Choroid plexus epithelial cell (primary cell): ENCODE results near the gene ABHD3.

GRCh38 chr18:21363088-21363937 is 121.3 kb downstream of the GREB1L start:
- RRBS = no CpG with 5 or more reads among the region's 6 CpGs

GRCh38 chr18:21439202-21439854 is 161.2 kb downstream of the ESCO1 start:
- RRBS = no CpG with 5 or more reads among the region's 5 CpGs

- RRBS = no CpG with 5 or more reads among the region's 11 CpGs
Observed at GRCh38 chr18:21669564-21670307, 34.8 kb downstream of the ABHD3 start.

- RRBS = 2% methylated on average over 38 of the region's 91 CpGs
Observed at GRCh38 chr18:21704101-21704865, at the start of gene ABHD3. ABHD3 (minus strand) TSS chr18:21704774.

GRCh38 chr18:21779327-21779898 is 38.8 kb downstream of the MIB1 start:
- RRBS = no CpG with 5 or more reads among the region's 3 CpGs

- RRBS = no CpG with 5 or more reads among the region's 1 CpG
Observed at GRCh38 chr18:21799614-21800396, 59.2 kb downstream of the MIB1 start.

DNA sequence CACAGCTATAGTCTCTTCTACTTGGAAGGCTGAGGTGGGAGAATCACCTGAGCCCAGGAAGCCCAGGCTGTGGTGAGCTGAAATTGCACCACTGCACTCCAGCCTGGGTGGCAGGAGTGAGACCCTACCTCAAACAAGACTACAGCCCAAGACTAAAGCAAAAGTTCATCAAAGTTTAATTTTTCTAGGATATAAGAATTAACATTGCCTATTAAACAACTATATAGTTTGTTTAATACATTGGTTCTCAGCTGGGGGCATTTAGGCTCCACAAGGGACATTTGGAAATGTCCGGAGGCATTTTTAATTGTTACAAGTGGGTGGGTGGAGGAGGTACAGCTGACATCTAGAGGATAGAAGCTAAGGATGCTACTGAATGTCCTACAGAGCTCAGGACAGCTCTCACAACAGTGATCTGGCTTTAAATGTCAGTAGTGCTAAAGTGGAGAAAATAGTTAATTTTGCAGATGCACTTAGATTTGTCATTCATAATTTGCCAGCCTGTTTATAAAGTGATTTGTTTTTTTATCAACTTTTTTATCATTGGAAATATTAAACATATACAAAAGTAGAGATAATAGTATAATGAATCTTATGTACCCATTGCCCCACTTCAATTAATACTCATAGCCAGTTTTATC is 66.8 kb downstream of the MIB1 start:
- RRBS = no CpG with 5 or more reads among the region's 1 CpG

DNA sequence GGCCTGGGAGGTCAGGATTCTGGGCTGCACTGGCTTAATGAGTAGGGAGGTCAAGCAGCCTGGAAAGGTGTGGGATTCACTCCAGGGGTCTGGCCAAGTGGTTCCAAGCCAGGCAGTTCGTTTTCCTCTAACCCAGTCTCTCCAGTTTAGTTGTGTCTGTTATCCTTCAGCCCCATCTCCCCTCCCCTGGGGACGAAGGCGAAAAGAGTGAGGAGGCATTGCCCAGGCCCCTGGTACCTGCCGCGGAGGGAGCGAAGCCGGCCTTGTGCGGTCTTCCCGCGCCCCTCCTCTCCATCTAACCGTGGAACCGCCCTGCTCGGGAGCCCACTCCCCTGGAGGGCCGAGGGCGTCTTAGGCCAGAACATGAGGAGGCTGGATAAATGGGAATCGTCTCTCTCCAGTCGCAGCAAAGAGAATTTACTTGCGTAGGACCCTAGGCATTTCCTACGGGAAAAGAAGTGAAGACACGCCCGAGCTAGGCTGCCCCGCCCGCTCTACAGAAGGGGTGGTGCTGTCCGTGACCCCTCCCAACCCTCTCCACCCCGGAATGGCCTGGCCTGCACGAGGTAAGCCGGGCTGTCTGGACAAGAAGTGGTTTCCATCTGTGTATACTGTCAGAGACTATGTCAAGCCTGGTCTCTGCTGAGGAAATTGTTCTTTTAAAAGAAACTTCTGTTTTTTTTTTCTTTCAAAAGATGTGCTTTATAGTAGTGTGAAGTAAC is 156.2 kb downstream of the MIB1 start:
- RRBS = no CpG with 5 or more reads among the region's 27 CpGs

- RRBS = no CpG with 5 or more reads among the region's 1 CpG
Observed at GRCh38 chr18:21980983-21981212, 188.5 kb upstream of the GATA6 start.

DNA sequence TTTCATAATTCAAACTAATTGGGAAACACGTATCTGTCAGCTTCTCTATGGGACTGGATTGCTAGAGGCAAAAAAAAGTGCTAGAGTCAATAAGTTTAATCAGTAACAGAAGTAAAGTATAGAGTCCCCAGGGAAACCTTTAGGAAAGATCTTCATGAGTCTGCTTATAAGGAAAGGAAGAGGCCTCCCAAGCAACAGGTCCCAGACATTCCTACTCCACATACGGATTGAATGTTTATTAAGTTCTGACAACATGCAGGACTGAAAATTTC is 171.6 kb upstream of the GATA6 start:
- RRBS = no CpG with 5 or more reads among the region's 2 CpGs

- RRBS = no CpG with 5 or more reads among the region's 9 CpGs
Observed at GRCh38 chr18:21998557-21998948, 170.8 kb upstream of the GATA6 start.

- RRBS = no CpG with 5 or more reads among the region's 4 CpGs
Observed at GRCh38 chr18:22032123-22032705, 137.2 kb upstream of the GATA6 start.

DNA sequence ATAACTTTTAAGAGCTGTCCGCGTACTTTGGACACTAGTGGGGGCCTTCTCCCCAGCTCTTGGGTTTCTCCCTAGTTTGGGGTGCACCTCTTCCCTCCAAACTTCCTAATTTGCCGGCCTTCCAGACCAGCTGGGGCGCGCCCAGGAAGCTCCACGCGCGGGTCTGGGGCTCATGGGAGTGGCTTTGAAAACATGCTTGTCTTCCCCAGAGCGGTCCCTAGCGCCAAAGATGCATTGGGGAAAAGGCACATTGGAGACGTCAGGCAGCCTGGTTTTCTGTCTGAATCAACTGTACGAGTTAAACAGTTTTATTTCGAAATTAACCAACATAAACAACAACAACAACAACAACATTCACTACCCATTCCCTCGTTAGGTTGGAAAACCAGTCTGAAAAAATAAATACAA is 2.8 kb upstream of the GATA6 start:
- RRBS = no CpG with 5 or more reads among the region's 14 CpGs

- RRBS = no CpG with 5 or more reads among the region's 4 CpGs
Observed at GRCh38 chr18:22186247-22186626, 16.8 kb downstream of the GATA6 start.

DNA sequence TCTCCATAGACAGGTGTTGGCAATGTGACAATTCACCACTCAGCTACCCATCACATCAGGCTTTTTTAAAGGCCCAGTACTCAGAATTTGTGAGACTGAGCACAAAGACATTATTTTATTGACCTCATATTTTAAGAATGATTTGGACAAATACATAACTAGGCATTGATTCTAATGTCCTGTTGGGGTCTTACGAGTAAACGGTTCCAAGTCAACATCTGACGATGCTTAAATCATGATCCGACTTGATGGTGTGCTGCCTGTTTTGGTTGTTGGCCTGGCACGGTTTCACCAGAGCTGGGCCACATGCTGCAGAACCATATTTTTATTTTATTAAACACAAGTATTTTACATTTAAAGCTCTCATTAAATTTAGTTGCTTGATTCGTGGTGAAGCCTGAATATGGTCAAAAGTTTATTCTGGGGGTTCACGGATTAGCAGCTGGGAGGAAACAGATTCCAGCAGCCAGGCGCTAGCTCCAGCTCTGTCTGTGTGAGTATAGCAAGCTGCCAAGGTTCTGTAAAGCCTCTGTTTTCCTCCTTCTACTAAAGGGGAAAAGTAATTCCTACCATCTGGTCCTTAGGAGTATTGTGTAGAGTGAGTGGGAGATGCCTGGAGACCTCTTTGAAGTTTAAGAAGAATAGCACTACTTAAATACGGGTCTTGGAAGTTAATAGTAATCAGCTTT is 22.4 kb downstream of the GATA6 start:
- RRBS = no CpG with 5 or more reads among the region's 9 CpGs

GRCh38 chr18:22267238-22268215 is 98.1 kb downstream of the GATA6 start:
- RRBS = no CpG with 5 or more reads among the region's 14 CpGs

DNA sequence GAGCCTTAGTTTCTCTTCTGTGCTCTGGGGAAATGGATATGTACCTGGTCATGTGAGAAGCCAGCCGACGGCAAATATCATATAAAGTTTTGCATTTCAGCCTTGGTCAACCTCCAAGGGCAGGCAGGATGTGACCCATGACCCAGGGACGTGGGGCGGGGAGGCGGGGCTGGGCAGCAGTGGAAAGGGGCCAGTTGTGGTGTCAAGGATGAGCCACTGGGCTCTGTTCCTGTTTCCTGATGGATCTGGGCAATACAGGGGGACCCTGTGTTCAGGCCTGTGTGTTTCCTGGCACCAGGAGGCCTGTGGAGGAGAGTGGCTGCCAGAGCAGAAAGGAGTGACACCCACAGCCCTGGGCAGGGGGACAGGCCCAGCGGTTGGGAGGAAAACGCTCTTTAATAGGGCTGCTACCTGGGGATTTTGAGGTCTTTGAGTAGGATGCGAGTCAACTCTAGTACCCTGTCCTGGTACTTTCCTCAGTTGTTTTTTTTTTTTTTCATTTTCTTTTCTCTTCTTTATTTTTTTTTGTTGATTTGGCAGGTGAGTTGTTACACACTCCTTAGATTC is 107.0 kb downstream of the GATA6 start:
- RRBS = no CpG with 5 or more reads among the region's 8 CpGs

- RRBS = no CpG with 5 or more reads among the region's 2 CpGs
Observed at GRCh38 chr18:22490641-22490973, 72.9 kb upstream of the CTAGE1 start.

GRCh38 chr18:22546931-22547281 is 129.2 kb upstream of the CTAGE1 start:
- RRBS = no CpG with 5 or more reads among the region's 6 CpGs

DNA sequence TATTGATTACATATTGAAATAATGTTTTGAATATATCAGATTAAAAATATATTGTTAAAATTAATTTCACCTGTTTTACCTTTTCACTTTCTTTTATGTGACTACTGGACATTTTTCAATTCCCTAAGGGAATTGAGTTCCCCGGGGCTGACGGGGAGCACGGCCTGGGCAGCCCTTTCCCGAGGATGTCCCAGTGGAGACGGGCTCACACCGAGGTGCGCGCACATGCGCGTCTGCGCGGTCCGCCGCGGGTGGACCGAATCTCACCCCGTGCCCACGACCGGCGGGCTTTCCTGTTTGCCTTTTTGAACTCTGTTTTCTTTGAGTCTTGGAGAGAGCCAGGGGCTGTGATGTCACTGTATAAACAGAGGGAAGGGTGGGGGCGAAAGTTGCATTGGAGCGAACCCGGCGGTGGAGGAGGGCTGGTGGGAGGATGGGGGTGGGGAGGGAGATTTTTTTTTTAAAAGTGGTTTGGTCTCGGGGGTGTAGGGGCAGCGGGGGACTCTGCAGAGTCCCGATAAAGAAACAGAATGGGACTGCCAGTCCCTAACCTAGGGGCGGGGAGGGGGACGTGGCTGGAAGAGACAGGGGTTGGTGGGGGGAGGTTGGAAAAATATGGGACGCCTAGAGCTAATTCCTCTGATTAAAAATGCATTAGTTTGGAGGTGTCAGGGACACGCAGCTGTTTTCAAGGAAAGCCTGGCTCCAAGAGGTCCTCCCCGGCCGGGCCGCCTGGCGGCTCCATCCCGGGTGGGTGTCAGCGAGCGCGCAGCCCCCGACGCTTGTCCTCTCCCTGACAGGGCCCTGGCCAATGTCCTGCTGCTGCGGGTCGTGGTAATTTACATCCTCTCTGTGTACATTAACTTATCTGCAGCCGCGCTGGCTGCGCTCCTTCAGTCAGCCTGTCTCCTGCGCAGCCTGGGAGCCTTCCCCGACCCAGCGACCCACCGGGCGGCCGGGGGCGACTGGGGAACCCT is 141.4 kb upstream of the CTAGE1 start:
- RRBS = 0% methylated on average over 1 of the region's 53 CpGs